Jejunum (tissue), 1 donor: ENCODE measurements around the genes MOV10L1, SBF1 and RABL2B.

GRCh38 chr22:49999674-50000082 is 12.9 kb downstream of the IL17REL start:
- PRO-cap: unidirectional peak, plus-strand start at chr22:49999759; unidirectional peak, plus-strand start at chr22:49999800

DNA sequence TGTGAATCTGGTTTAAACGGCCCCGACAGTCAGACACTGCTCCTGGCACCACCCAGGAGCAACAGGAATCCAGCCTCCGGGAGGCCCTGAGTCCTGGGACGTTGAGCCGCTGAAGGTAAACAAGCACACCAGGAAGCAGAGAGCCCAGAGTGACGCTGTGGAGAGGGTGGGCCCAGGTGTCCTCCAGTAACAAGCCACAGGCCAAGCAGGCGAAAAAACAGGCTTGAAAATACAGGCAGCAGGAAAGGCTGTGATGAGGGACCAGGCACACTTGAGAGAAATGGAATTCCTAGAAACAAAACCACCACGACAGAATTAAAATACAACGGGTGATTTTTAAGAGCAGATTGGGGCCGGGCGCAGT is 6.3 kb downstream of the IL17REL start:
- PRO-cap: bidirectional peak, plus-strand start at position 241 of the sequence, minus-strand start at position 63 of the sequence

DNA sequence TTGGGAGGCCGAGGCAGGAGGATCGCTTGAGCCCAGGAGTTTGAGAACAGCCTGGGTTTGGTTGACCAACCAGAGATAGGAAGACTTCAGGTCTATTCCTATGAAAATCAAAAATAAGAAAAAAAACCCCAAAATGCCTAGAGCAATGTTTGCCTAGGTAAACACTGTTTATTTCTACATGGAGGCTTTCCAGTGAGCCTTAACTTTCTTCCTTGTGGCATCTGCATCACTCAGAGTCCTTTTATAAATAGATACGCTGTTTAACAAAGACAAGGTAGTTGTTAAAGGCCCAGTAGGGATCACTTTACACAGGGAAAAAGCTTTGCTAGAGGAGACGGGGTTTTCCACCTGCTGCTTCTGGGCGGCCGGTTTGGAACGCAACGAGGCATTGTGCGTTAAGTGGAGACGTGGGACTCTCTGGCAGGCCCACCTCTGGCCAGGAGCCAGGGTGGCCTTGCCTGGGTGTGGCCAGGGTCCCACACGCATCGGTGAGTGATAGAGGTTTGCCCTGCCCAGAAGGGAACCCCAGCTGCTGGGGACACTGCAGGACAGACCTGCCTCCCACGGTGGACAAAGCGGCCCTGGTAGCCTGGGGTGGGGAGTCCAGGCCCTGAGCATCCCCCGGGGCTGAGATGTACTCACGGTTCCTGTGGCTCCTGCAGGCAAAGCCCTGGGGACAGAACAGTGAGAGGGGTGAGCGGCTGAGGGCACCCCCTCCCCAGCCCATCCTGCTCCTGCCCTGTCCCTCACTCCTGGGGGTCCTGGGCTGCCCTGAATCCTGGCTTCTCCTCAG is 4.4 kb downstream of the IL17REL start:
- PRO-cap: no peak

DNA sequence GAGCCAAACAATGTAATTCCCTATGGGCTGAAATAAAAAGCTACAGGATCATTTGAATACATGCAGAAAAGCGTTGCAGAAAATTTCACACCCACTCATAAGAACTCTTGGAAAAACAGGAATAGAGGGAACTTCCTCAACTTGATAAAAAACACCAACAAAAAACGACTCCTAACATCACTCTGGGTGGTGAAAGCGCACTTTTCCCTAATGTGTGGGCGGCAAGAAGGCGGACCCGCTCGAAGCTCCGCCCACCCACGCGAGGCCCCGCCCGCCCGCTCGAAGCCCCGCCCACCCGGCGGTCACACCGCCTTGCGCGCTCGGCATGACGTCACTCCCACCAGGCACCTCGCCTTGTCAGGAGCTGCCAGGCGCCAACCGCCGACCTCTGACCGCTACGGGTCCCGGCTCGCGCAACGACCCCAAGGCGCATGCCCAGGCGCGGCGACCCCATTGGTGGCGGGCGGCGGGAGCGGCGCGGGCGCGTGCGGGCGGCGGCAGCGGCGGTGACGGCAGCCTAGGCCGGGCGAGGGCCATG is at the start of gene MOV10L1:
MOV10L1 (plus strand) TSS at position 453 of the 538 bp plus-strand sequence.
- PRO-cap: no peak

GRCh38 chr22:50129384-50129834 is 39.6 kb downstream of the MOV10L1 start:
- PRO-cap: unidirectional peak, plus-strand start at chr22:50129565

DNA sequence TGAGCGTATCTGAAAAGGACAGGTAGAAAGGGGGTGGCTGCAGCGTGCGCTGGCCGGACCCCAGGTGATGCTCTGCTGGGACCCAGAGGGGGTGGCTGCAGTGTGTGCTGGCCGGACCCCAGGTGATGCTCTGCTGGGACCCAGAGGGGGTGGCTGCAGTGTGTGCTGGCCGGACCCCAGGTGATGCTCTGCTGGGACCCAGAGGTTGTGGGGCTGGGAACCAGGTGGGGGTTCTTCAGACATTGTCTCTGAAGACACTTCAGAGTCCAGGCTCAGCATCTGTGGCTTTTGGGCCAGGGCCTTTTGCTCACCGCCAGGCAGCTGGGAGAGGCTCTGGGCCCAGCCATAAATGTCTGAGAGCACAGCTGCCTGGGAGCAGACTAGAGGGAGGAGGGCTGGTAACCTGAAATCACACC is 3.9 kb downstream of the TRABD start:
- PRO-cap: no peak

- PRO-cap: no peak
Measured at GRCh38 chr22:50200148-50200658, 608 bp upstream of the SELENOO start.

DNA sequence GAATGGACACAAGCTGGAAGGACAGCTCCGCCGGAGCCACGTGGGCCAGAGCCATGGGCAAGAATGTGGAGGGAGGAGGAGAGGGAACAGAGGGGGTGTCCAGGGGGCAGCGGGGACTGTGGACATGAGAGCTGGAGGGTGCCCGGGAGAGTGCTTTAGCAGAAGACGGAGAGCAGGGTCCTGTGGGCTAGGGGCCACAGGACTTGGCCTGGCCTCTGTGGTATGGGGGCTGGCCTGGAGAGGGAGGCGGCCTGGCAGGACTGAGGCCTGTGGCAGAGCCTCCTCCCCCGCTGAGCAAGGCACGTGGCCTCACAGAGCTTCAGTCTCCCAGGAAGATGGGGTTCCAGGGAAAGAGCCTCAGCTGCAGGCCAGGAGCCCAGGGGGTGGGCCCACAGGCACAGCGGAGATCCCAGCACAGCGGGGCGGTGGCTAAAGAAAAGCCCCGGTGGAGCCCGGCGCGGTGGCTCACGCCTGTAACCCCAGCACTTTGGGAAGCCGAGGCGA is 2.3 kb downstream of the MAPK12 start:
- PRO-cap: no peak

GRCh38 chr22:50279444-50279839 is 9.3 kb upstream of the MAPK11 start:
- PRO-cap: no peak

- PRO-cap: no peak
Measured at GRCh38 chr22:50309167-50309453, 1.7 kb upstream of the PLXNB2 start.

DNA sequence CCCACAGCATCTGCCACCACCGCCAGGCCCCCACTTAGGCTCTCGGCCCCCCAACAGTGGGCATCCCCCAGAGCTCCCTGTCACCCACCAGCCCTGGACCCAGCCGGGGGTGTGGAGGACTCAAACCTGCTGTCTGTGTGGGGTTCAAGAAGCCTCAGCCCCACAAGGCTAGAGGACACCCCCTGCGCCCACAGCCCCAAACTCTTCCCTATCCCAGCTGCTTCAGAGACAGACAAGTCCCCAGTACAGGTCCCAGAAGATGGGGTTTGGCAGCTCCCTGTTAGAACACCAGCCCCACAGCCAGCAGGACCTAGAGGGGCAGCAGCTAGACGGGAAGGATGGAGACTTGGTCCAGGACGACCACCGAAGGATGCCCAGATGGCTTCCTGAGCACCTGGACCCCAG is 6.0 kb downstream of the SBF1 start:
- PRO-cap: no peak

DNA sequence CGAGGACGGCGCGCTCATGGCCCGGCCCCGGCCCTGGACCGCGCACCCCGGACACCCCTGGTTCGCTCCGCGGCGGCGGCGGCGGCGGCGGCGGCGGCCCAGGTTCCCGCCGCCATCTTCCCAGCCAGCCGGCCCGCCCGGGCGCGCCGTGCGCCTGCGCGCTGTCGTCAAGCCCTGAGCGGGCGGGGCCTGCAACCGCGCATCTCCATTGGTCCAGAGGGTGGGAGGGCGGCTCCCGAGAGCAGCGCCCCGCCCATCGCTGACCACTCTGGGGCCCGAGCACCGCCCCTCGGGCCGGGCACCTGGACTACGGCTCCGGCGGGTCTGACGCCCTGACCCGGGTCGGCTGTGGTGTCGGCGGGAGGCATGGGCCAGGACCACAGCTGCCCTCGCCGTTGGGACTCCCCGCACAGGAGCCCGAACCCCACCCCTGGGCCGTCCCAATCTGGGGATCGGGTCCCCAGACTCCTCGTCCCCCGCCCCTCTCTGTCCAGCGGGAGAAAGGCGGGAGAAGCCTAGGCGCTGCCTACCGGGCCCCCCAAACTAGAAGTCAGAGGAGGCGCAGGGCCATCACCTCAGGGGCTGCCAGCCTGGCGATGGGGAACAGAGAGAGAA is at the start of gene SBF1:
SBF1 (minus strand) TSS at position 139 of the 615 bp plus-strand sequence.
- PRO-cap: bidirectional peak, plus-strand start at position 282 of the sequence, minus-strand start at position 139 of the sequence

GRCh38 chr22:50568622-50569718 is 6.3 kb upstream of the SYCE3 start:
- PRO-cap: no peak

GRCh38 chr22:50620667-50621908 is 6.9 kb downstream of the ARSA start:
- PRO-cap: no peak

DNA sequence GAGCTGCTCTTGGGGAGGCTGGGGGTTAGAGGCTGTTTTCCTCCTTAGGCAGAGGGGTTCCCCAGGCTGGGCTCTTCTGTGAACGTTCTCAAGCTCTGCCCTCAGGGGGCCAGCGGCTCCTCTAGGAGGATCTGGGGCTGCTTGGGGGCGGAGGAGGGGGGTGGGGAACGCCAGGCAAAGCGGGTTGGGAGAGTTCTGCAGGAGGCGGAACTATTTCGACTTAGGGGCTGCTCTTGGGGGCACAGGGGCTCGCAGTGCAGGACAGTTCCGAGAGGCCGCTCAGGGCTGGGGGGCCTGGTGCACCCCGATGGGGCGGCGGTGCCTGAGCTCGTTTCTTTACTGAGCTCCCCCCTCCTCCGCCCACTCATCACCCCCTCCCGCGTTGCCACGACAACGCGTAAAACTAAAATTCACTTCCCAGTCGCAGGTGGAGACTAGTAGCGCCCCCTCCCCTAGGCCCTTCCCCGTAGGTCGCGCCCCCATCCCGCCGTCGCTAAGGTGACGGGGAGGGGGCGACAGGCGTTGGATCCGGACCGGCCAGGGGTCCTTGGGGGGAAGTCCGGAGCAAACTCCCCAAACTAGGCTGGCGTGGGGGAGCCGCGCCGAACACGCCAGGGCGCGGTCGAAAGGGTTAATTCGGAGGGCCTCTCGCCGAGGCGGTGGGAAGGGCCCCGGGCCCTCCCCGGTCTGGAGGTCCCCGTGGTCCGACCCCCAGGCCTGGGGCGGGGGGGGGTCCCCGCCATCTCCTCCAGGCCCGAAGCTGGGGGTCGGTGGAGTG is 45.4 kb upstream of the ARSA start:
- PRO-cap: no peak

DNA sequence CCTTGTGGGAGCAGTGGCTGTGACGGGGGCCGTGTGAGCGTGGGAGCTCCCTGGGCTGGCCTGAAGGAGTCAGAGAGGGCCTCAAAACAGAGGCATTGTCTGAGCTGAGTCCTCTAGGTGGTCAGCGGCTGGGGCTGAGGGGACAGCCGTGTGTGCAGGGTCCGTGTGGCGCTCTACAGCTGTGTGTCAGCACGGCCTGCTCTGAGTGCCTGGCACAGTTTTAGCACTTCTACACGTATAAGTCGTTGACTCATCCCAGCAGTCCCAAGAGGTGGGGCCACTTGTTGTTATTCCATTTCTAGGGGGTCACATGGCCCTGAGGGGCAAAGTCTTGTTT is 37.8 kb upstream of the ACR start:
- PRO-cap: no peak

DNA sequence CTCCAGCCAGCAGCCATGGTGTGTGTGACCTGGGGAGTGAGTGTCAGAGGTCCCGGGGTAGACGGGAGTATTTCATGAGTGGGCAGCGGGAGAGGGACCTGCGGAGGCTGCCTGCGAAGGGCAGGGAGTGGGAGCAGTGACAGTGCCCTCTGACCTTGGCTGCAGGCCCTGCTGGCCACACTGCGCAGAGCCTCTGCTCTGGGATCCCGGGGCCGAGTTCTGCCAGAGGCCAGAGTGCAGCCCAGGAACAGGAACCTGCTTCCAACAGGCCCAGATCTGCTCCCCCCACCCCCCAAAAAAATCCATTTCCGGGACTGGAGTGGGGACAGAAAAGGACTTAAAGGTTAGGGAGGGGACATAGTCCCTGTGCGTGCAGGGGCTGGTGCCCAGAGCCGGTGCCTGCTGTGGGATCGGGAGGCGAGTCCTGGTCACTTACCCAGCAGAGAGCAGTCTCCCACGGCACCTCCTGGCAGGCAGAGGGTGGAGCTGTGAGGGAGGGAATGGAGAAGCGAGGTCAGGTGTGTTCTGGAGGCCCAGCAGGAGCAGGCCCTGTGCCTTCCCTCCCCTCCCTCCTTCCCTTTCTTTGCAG is 37.1 kb upstream of the ACR start:
- PRO-cap: no peak

GRCh38 chr22:50783358-50783986 is at the start of gene RABL2B:
Gene RABL2B (minus strand): TSS chr22:50783636.
- PRO-cap: bidirectional peak, plus-strand start at chr22:50783821, minus-strand start at chr22:50783660